Brain (tissue), 1 donor: ENCODE measurements around the gene GCH1.

- RRBS = no CpG with 5 or more reads among the region's 8 CpGs
Observed at GRCh38 chr14:54652877-54653371, 86.0 kb downstream of the SAMD4A start.

DNA sequence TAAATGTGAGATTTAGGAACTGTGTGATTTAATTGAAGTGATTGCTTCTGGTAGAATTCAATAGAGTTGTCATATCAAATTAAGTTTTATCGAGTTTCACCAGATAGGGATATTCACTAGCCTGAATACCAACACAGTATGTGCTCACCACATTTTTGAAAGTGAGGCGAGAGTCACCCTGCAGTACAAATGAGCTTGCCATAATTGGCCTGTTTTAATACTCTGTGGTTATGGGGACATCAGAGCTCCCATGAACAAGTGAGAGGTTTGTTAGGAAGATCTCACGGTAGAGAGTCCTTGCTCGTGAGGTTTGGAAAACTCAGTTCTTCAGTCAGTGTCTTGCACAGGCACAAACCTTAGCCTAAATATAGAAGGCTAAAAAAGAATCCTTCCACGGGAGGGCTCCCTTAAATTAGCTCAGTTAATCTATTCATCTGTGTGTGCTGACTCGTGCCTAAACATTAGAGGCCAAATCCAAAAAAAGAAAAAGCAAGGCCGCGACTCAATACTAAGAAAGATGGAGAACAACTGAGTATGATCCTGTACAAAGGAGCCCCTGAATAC, 108.7 kb downstream of the SAMD4A start:
- RRBS = no CpG with 5 or more reads among the region's 8 CpGs

DNA sequence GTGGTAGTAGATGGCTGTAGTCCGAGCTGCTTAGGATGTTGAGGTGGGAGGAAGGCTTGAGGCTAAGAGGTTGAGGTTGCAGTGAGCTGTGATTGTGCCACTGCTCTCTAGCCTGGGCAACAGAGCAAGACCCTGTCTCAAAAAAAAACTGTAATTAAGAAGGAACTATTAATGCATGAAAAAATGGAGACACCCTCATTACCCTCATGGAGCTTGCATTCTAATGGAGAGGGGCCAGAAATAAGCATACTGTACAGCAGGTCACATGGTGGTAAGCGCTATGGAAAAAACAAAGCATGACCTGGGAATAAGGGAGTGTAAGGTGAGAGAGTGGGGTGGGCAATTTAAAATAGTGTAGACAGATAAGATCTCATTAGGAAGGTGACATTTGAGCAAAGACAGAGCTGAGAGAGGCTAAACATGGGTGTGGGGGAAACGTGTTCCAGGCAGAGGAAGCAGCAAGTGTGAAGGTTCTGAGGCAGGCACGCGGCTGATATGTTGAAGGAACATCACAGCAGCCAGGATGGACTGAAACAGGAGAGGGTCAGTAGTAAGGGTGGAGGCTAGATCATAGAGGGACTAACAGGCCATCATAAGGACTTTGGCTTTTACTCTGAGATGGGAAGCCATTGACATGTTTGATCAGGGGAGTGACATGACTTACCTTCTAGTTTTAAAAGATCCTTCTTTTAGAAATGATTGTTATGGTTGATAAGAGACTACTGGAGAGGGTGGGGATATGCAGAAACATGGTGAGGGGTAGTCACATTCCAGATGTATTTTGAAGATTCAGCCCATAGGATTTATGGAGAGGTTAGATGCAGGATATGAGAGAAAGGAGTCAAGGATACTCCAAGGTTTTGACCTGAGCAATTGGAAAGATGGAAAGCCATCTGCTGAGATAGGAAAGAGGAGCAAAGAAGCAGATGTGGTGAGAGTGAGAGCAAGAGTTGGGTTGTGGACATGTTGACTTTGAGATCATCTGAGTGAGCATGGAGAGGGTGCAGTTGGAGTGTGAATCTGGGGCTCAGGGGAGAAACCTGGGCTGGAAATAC, 126.9 kb downstream of the SAMD4A start:
- RRBS = no CpG with 5 or more reads among the region's 5 CpGs

DNA sequence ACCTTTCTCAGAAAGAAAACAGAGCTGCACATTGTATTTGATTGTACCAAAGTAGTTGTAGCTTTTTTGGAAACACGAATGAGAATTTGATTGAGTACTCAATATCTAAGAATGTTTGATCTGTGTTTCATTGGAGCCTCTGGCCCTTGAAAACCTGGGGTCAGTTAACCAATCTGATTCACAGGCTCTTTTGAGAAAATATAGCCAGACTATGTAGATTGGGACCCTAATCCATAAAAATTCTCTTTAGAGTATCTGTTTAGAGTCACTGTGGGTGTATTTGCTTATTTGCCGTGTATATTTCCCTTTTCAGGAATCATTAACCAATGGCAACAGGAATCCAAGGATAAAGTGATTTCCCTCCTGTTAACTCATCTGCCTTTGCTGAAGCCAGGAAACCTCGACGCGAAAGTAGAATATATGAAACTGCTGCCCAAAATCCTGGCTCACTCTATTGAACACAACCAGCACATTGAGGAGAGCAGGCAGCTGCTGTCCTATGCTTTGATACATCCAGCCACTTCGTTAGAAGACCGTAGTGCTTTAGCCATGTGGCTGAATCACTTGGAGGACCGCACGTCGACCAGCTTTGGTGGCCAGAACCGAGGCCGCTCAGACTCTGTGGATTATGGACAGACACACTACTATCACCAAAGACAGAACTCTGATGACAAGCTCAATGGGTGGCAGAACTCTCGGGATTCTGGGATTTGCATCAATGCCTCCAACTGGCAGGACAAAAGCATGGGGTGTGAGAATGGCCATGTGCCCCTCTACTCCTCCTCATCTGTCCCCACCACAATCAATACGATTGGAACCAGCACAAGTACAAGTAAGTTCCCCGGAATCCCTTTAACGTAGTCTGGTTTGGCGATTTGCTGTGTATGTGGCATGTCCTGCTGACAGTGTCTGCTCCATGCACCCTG, 135.1 kb downstream of the SAMD4A start:
- RRBS = no CpG with 5 or more reads among the region's 17 CpGs

DNA sequence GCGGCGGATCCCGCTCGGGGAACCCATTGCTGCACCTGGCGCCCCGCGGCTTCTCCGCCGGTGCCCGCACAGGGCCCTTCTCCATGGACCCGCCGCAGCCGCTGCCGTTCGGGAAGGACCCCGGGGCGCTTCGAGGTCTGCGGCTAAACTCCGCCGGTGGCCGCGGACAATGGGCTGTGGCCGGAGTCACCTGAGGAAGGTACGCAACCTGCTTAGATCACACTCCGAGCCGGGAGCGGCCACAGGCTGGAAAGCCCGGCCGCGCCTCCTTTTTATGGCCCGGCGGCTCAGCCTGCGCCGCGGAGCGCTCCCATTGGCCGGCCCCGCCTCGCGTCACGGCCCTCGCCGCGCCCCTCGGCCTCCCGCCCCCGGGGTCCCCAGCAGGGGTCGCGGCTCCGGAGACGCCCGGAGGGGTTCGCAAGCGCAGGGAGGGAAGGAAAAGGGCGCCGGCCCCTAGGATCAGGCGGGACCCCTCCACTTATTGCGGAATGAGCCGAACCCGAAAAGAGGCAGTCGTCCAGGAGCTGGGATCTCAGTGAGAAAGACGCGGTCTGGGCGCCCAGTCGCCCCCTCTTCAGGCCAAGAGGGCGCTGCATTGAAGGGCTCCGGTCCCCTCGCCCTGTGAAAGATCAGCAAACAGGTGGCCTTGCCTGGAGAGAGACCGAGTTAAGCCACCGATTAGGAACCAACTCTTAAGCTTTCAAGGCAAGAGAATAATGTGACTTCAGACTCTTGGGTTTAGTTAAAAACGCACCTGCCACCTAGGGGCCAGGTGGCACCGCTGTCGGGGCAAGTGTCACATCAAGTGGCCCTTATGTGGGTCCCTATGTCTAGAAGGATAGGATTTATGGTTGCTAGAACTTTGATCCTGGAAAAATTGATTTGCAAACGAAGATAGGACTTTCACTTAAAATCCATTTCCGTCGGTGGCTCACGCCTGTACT, at the start of gene GCH1:
Gene GCH1 (minus strand): TSS at position 248 of the 944 bp plus-strand sequence.
- RRBS = 2% methylated on average over 40 of the region's 78 CpGs

GRCh38 chr14:55121040-55121539, 8.0 kb upstream of the LGALS3 start:
- RRBS = no CpG with 5 or more reads among the region's 7 CpGs

DNA sequence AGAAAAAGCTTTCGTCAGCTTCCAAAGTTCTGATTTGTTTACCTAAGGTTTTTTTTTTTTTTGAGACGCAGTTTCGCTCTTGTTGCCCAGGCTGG, 1.3 kb downstream of the LGALS3 start:
- RRBS = no CpG with 5 or more reads among the region's 3 CpGs

GRCh38 chr14:55180448-55180942, 10.9 kb downstream of the DLGAP5 start:
- RRBS = no CpG with 5 or more reads among the region's 5 CpGs

DNA sequence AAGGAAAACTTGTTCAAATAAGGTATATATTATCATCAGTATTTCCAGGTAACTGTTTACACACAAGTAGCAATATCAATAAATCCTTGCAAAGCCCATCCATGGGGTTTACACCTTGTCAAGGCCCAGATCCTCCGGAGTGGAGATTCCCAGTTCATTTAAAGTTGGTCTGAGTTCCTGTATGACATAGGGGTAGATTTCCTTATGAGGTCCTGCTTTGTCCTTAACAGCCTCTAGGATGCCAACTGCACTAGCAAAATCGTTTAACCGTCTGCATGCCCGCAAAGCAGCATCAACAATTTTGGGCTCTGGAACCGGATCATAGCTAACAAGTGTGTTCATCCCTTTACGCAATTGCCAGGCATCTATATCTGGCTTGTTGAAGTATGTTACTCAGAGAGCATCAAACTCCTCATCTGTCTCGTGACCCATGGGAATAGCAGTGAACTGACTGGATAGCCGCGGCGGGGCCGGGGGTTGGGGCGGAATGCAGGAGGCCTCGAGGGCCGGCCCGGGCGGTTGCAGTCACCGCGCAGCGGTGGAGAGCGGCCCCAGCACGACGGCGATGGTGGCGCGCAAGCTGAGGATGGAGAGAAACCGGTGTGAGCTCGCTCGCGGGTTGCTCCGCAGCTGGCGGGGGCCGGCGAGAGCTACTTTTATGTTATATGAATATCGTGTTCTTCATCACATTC, 30.6 kb upstream of the FBXO34 start:
- RRBS = 17% methylated on average over 10 of the region's 34 CpGs

DNA sequence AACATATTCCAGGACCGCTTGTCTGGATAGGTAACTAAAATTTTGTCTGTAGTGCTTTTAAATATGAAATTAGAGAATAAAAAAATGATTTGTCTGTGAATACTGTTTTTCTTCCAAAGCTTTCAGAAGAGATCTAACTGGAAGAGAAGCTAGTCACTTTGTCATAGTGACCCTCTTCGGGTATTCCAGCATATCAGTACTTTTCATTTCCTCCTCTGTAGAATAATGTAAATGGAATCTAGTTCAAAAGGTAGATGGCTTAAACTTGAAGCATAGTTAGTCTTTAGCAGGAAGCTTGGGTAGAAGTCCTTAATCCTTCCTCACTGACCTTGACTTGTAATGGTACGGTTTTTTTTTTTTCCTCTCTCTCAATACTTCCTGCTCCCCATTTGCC, 1.6 kb downstream of the FBXO34 start:
- RRBS = no CpG with 5 or more reads among the region's 3 CpGs

DNA sequence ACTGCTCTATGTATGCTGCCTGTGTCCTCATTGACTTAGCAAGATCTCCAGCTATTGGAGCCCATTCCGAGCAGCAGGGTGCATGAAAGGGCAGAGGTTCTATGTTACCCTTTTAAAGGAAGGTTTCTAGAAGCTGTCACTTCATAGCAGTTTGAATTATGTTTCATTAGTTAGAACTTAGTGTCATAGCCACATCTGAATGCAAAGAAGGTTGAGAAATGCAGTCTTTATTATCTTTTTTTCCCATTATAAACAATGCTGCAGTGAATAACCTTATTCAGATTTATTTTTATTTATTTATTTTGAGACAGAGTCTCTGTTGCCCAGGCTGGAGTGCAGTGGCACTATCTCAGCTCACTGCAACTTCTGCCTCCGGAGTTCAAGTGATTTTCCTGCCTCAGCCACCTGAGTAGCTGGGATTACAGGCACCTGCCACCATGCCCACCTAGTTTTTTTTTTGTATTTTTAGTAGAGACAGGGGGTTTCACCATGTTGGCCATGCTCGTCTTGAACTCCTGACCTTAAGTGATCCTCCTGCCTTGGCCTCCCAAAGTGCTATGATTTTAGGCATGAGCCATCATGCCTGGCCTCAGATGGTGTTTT, 19.4 kb downstream of the FBXO34 start:
- RRBS = no CpG with 5 or more reads among the region's 3 CpGs

DNA sequence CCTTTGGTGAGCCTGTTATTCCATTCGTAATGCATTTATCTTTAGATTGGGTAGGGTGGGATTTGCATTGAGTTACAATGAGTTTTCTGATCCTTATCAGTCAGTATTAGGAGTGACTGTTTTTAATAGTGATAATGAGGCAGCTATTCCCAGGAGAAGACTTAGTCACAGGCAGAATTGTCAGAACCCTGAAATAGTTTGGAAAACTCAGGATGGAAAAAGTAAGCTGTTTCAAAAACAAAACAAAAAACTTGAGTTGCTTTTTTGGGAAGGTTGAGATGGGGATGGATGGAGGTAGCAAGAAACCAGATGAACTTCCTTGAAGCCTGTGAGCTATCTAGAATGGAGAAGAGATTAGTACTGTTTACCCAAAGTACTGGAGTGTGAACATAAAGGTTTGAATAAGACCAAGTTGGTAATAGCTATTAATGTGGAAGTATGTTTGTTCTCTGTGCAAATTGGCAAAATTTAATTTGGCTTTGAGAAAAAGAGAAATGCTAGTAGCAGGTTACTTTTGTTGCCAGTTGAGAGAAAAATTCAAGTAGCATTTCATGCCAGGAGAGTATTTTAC, 38.7 kb downstream of the FBXO34 start:
- RRBS = no CpG with 5 or more reads among the region's 1 CpG

GRCh38 chr14:55333577-55334569, 62.7 kb downstream of the FBXO34 start:
- RRBS = no CpG with 5 or more reads among the region's 6 CpGs

DNA sequence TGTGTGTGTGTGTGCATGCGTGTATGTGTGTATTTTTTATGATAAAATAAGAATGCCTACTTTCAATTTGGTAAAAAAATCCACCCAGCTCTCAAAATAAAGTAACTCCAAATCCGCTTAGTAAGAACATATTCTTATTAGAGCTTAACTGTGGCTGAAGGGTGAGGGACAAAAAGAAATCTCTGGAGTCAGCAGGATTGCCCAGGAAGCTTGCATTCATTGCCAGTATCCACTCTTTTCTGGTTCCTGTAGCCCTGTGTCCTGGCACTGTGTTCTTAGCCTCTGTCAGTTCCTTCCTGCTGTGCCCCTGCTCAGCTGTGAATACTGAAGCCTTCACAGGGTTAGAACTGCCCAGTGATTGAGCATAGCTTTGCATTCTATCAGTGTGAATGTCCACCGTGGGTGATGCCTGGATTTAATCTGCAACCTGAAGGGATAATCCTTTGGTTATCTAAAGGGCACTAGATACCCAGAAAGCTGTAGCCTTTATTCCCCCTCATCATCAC, 266.9 kb upstream of the PELI2 start:
- RRBS = no CpG with 5 or more reads among the region's 3 CpGs

- RRBS = no CpG with 5 or more reads among the region's 7 CpGs
Observed at GRCh38 chr14:55913443-55914068, 204.7 kb upstream of the PELI2 start.

DNA sequence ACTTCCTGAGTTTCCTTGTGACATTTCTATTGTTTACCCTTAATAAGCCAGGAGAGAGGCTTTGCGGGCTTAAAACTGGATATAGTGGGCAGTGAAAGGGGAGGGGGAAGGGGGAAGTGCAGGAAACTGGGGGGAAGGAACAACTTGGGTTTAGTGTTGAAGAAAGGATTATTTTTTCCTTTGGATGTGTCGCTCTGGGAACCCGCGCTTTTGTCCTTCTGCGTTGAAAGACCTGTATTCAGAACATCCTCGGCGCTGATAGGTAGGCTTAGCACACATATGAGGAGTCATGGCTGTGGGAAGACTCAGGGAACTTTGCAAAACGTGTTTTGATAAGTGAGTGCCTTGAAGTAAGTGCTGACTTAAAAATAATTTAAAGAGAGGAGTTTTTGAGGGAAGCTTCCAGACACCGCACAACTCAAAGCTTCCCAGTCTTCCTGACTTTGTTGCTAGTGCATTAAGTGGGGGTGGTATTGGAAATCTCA, 1.4 kb downstream of the PELI2 start:
- RRBS = no CpG with 5 or more reads among the region's 9 CpGs

- RRBS = no CpG with 5 or more reads among the region's 3 CpGs
Observed at GRCh38 chr14:56378289-56378883, 201.2 kb upstream of the TMEM260 start.

GRCh38 chr14:56855704-56856451, 45.6 kb upstream of the OTX2 start:
- RRBS = no CpG with 5 or more reads among the region's 10 CpGs

DNA sequence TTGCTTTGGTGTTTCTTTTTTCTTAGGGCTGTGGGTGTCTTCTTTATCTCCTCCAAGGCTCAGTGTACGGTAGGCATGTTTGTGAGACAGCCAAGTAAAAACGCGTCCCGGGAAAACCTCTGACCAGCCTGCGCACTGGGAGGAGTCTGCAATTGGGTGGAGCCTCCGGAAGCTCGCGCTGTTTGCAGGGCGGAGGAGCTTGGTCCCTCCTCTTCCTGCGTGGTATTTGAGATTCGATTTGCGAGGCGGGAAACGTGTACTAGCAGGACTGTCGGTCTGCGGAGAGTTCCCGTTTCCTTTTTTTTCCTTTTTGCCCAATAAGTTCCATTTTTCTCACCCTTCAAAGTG, 182.0 kb upstream of the OTX2 start:
- RRBS = 97% methylated on average over 3 of the region's 17 CpGs

DNA sequence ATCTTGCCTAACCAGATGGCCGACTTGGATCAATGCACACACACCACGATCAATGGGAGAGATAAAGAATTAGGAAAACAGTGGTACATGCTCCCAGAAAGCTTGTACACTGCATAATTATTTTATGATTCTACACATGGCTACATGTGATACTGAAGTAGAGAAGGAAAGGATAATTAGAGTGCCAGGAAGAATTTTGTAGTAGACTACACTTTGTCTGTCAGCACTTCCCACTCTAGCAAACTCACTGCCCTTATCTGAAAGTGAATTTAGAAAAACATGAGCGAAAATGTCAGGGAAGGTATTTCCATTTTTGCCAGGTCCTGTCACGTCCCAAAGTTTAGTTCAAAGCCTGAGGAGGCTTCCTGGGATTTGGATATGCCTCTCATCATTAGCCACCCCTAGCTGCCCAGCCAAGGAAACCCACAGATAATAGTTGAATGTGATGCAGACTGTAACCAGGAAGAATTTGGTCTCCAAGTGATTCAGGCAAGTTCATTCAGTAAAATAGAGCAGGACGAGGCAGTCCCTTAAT, 199.5 kb upstream of the OTX2 start:
- RRBS = no CpG with 5 or more reads among the region's 5 CpGs